Skin of body (tissue), 2 donors: ENCODE data around the gene LGALS9C.

DNA sequence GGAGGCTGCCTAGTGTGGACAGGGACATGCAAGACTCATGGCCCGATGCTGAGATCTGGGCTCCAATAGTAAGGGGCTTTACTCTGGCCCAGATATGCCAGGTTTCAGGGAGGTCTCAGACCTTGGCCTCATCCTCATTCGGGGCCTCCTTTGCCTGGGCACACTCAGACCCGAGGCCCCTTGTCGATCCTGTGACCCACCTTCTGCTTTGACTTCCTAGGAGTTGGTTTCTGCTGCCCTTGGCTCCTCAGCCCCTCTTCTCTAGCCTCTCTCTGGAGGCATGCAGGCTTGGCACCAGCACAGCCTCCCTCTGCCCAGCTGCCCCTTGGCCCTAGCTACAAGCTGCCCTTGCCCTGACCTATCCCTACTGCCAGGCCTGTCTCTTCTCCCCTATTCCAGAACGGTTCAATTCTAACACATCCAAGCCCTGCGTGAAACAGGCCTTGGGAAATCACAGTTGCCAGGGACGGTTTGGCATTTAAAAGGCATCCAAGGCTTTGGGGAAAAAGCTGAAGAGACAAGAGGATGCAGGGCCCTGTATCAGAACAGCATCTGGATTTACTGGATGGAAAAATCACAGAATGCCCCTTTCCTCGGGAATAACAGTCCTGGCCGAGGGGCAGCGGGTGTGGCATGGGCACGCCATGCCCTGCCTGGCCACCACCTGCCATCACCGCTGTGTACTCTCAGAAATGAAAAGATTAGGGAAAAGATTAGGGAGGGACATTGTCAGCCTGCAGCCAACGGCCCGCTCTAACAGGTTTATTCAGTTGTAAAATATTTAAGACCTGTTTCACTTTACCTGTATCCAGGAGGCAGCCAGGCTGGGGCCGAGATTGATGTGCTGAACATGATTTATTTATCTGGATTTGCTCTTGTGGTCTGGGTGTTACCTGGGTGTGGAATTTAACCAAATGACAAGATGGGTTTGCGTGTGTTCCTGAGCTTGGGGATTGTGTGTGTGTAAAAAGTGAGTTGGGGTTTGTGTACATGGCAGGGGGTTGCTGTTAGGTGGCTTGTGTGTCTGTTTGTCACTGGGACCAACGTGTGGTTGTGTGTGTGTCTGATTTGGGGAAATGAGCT is 15.8 kb downstream of the RAI1 start:
- RAMPAGE, long total RNA, result no peak

DNA sequence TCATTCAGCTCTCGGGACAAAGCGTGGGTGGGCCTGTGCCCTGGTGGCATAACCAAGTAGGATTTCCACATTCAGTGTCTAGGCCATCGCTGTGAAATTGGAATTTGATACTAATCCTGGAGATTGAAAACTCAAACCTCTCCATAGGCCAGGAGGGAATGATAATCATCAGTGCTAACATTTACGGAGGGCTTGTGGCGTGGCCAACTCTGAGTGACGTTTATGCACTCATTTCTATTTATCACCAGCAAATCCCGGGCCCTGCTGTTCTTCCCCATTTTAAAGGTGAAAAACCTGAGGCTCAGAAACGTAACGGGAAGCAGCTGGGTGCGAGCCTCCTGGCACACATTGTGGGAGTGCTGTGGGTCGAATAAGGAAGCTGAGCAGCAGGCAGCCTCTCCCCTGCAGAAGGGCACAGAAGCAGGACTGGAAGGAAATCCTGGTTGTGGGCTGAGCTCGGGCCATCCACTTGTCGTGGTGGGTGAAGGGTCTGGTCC is 33.1 kb downstream of the RAI1 start:
- RAMPAGE, long total RNA, result no peak

- RAMPAGE, long total RNA, result no peak
These were observed 55.0 kb downstream of the RAI1 start for GRCh38 chr17:17736086-17736750.

DNA sequence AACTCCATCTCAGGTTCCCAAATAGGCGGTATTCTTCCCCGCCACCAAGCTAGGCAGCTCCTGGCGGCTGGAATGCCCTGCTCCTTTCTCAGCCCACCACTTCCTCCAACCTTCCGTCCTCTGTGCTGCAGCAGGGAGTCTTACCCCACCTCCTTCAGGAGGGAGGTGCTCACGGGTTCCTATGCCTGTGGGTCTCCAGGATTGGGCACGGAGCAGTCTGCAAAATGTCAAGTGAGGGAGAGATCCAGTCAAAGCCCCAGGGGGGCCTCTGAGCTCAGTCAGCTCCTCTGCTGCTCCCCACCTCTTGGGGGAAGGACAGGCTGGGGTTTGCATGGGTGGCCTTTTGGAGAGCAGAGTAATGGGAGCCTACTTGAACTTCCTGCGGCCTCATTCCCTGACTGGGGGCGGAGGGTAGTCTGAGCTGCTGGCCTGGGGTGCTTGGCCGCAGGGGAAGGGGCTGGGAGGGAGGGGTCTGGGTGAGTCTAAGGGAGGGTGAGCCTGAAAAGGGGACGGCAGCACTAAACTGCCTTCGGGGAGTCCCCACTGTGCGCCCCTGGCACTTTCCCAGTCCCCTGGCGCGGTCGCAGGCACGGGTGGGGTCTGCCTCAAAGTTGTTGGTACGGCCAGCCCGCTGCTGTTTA is 55.5 kb downstream of the SREBF1 start:
- RAMPAGE, long total RNA, result no peak

DNA sequence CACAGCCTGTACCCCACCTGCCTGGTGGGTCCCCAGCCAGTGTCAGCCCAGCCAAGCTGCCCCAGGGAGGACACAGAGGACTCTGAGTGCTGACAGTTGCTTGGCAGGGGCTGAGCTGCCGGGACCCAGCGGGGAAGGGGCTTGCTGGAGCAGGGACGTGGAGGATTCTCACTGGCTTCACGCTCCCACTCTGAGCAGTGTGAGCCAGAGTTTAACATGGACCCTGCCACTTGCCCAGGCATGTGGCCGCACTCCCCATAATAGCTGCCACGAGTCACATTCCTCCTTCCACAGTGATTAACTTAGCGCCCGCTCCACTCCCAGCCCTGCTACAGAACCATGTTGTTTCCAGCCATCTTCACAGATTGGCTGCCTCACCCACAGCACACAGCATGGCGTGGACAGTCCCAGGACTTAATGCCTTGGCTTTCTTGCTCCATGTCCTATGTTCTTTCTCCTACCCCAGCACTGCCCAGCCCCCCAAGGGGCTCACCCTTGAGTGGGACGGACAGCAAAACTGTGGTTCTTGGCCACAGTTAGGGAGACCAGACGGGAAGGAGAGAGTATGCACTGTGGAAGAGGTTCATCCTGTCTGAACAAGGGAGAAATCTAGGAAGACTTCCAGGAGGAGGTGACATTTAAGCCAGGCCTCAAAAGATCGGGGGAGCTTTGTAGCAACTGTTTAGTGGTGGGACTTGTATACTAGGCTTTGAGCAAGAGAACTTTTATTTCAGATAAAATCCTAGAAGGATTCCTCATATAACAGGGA is 31.0 kb downstream of the SREBF1 start:
- RAMPAGE, long total RNA, result no peak

DNA sequence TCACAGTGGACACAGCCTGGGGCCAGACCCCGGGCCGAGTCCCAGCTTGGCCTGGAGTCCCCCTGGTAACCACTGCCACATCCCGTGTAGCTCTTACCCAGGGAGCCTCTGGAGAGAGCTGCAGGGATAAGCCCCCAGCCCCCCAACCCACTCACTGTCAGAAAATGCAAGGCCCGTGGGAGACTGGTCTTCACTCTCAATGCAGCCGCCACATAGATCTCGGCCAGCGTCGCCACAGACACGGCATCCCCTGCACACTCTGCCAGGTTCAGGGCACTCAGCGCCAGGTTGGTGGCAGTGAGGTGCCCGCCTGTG is 20.8 kb downstream of the SREBF1 start:
- RAMPAGE, long total RNA, result no peak

DNA sequence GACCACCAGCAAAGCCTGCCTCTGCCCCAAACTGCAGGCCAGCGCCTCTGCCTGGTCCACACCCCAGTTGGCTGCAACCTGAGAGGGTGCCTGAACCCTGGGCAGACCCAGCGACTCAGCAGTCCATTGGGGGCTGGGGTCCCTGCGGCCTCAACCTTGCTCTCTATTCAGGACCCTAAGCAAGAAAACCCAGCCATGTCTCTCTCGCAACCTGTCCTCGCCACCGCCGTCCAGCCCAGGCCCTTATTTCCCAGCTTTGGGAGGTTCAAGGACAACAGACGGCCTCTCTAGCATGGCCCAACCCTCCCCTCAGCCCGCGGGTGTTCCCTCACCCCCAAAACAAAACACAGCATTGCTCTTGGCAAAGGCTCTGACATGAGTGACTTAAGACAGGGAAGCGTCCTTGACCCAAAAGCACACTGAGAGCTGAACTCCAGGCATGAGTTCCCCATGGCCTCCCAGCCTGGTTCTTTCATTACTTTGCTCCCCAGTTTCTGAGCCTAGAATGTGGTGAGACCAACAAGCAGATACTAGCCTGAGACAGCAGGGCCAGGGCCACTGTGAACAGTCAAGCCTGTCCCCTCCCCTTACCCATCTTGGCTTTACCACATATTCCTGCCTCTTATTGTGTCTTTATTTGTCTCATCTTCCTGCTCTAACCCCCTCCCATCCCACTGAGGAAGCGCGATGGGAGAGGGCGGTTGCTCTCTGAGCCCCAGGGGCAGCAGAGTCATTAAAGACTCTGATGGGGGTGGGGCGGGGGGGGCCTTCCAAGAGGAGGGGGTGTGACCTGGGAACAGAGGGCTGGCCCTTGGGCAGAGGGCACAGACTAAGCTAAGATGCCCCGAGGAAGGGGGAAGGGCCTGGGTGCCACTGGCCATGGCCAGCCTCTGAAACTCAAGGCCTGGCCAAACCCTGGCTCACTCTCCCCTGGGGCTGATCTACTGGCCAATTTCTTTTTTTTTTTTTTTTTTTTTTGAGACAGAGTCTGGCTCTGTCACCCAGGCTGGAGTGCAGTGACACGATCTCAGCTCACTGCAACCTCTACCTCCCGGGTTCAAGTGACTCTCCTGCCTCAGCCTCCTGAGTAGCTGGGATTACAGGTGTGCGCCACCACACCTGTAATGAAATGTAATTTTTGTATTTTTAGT is 11.8 kb downstream of the SREBF1 start:
- RAMPAGE, long total RNA, result no peak

DNA sequence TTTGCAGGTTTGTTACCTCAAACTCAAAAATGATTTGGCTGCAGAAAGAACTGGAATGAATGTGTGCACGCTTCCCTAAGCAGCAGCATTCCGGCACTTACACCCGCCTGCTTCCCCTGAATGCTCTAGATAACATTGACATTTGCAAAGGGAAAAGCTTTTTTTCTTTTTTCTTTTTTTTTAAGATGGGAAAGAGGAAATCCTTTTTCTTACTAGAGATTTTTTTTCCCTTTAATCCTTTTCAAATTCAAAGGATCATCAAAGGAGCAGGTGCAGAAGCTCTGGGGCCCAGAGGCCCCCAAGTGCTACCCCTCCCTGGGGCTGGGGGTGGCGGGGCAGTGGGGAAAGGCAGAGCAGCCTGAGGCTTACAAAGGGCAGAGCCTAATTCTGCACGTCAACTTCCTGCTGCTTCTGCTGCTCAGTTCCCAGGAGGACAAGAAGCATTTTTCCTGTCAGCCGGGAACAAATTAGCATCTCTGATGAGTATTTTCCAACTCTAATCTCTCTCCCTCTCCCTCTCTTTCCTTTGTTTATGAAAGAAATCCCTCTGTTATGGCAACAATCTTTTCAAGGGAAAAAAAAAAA is 32.0 kb upstream of the SREBF1 start:
- RAMPAGE, long total RNA, result no peak

GRCh38 chr17:17973815-17974144 is 1.1 kb downstream of the DRC3 start:
- RAMPAGE, long total RNA, result no peak

DNA sequence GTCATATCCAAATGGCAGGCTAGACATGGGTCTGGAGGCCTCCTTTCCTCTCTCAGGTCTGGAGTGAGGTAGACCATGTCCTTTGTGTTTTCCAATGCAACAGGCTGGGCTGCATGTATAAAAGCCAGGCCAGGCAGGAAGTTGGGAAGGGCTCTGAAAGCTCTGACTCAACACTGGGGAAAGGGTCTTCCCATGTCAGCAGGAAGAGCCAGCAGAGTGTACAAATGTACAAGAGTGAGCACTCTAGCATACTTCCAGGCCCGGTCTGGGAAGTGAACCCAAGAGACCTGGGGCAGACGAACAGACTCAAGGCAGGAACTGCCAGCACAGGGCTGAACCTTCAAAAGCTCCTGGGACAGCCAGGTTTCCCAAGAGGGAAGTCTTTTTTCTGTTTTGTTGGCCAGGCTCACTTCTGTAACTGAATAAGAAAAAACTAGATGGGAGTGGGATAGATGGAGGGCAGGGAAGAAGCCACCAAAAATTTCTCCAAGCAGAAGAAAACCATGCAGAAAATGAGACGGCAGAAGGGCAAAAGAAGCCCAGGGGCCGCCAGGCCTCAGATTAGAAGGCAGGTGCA is 6.9 kb downstream of the ATPAF2 start:
- RAMPAGE, long total RNA, result no peak

GRCh38 chr17:18182508-18182704 is 1.2 kb upstream of the ALKBH5 start:
- RAMPAGE, long total RNA, result no peak

- RAMPAGE, long total RNA, result no peak
These were observed 746 bp upstream of the LLGL1 start for GRCh38 chr17:18224647-18225131.

DNA sequence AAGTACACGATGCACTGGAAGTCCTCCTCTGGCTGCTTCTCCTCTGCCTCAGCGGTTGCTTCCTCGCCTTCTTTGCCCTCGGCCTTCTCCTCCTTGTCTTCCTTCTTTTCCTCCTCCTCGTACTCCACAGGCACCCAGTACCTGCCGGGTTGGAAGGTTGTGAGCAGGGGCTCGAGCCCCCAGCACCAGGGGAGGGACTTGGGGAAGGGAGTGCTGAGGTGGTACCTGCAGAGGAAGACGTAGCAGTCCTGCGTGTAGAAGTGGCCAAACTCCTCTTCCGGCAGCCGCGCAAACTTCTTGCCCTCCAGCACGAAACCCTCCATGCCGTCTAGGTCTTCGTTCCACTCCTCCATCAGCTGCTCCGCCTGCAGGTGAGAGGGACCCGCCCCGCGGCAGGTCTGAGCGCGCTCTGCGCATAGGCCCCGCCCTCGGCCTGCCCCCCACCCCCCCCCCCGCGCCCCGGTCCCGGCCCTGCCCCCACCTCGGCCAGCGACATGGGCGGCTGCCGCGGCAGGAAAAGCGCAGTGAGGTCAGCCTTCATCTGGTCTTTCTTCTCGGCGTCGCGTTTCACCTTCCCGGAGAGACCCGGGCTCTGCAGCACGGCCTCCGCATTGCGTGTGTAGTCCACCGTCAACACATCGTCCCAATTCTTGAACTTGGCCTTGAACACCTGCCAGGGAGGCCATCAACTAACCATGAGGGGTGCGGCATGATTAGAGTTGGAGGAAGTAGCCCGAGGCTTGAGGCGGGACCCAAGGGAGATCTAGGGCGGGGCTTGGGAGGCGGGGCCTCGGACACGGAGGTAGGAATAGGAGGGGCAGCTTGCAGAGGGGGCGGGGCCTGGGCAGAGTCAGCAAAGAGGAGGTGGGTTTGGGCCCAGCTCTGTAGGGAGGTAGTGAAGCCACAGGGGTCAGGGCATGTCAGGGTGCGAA is 11.6 kb downstream of the FLII start:
- RAMPAGE, long total RNA, result no peak

GRCh38 chr17:18253237-18253488 is 5.4 kb downstream of the FLII start:
- RAMPAGE, long total RNA, result no peak

- RAMPAGE, long total RNA, result no peak
These were observed 1.1 kb downstream of the SMCR8 start for GRCh38 chr17:18316032-18316714.

DNA sequence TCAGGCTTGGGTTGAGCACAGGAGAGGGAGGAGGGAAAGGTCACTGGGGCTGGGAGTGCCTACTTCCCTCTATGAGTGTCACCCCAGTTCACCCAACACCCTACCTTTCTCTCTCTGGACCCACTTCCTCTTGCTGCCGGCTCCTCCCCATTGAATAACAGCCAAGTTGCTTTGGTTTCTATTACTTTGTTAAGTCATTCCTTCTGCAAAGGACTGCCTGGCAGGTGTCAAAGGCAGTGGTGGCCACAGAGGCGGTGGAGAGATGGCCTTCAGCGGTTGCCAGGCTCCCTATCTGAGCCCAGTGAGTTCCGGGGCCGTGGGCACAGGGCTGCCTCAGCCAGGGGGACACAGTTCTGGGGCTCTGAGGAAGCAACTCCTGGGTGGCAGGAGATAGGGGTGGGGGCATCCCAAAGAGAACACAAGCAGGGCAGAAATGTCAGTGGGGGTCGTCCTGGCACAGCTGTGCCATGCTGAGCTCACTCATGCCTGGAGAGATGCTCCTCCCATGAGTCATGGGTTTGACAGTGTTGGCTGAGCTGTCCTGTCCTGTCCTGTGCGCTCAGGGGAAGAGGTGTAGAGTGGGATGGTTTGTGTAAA is at the start of gene LGALS9C:
Gene LGALS9C, plus strand, starts transcription at position 197 of the 597 bp plus-strand sequence.
- RAMPAGE, long total RNA, result no peak

GRCh38 chr17:18569244-18569891 is 74.8 kb downstream of the TBC1D28 start:
- RAMPAGE, long total RNA, result no peak

- RAMPAGE, long total RNA, result no peak
These were observed 9.1 kb downstream of the FOXO3B start for GRCh38 chr17:18673109-18673308.

DNA sequence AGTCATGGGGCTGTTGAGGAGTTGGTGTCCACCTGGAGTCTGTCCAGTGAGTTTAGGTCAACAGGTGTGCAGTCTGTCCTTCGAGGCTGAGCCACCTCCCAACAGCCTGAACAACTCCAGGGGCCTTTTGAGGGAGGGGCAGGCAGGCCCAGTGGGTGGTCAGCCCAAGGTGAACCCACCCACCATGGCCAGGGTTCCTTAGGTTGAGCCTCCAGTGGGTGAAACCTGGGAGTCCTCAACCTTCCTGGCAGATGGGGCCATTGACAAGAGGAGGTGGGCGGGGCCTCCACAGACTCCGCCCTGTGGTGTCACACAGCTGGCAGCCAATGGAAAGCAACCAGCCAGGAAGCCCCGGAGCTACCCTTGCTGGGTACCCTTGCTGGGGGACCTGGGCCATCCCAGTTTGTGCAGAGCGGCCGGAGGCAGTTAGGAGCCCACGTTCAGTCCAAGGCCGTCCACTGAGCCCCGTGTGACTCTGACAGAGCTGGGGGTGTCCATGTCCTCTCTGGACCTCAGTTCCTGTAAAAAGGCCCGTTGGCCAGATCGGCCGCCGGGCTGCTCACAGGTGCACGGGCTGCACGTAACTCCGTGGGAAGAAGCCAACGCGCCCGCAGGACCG is 16.9 kb upstream of the FAM83G start:
- RAMPAGE, long total RNA, result no peak

- RAMPAGE, long total RNA, result no peak
These were observed 45.8 kb downstream of the B9D1 start for GRCh38 chr17:19316850-19317061.